Upper lobe of left lung (tissue), 5 donors: Measurements from ENCODE around the genes AP5M1, ACTR10 and ARID4A.

GRCh38 chr14:55646879-55647256, 66.9 kb downstream of the KTN1 start:
- PRO-cap, 2 experiments = no peak in any of the 2 experiments
- RAMPAGE, long total RNA, 4 experiments = start-site peak on the plus strand in 1 of 4 experiments, at chr14:55646978-55647239 at its widest, 23 reads per replicate

- PRO-cap, 2 experiments = no peak in any of the 2 experiments
- RAMPAGE, long total RNA, 4 experiments = no peak in any of the 4 experiments
Measured at GRCh38 chr14:55913443-55914068, 204.7 kb upstream of the PELI2 start.

DNA sequence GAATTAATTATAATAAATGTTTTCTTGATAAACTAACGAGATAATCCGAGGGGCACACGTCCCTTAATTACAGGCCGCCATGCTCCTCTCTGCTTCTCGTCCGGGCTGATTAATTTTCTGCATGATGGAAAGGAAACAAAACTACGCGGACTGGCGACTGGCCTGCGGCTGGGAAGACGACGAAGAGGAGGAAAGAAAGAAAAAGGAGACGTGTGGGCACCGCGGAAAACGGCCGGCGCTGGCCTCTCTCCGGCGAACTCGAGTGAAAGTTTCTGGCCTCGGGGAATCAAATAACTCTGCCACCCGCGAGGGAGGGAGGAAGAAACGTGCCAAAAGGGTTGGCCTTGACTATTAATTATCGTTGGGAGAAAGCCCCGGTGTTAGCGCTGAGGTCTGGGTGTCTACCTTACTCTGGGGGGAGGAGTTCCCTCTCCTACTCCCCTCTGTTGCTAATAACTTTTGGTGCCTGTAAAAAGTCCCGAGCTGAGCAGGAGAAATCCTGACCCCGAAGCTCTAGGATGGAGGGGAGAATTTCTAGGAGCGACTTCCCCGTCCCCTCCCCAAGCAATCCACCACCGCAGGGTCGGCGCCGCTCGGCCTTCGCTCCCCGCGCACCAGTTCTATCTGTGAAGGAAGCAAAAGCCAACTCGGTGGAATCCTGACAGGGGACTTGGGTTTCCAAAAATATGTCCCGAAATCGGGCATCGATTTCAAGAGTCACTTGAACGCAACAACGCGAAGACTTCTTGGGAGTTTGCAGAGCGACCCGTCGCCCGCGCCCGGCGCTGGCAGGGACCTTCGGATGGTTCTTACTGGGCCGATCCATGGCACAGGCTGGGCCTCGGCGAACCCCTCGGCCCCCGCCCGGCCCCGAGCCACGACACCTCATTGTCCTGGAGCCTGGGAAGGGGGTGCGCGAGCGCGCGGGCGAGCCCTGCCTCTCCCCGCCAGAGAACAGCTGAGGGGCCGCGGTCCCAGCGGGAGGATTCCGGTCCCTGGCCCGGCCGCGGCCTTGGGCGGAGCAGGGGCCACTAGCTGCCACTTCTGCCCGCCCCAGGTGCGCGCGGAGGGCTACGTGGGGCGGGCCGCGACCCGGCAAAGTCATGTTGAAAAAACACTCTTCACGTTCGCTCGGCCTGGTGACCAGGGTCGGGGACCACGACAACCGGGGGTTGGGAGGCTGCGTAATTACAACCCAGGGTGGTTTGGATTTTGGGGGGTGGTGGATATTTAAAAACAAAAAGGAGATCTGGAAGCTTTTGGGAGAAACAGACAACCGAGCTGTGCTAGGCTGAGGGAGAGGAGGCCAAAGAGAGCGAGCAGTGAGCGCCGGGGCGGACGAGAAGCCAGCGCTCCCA, 1.6 kb downstream of the OTX2 start:
- PRO-cap, 2 experiments = no peak in any of the 2 experiments
- RAMPAGE, long total RNA, 4 experiments = no peak in any of the 4 experiments

DNA sequence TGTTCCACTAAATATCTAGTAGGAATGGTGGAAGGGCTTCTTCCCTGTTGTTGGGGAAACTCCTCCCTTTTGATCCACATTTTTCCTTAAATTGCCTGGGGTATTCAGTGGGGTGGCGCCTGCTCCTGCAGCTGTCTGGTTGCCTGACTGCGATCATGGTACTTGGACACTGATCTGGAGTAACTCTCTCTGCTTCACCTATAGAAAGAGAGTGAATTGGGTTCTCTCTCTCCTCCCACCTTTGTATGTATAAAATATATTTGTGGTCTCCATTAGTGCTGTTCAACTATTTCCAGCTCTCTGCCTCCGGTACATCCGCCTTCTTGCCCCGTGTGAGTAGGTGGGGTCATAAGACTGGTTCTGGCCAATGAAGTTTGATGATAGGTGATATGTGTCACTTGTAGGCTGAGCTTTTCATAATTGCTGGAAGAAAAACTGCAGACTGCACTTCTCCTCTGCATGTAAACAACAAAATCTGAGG, 210.5 kb downstream of the EXOC5 start:
- PRO-cap, 2 experiments = no peak in any of the 2 experiments
- RAMPAGE, long total RNA, 4 experiments = no peak in any of the 4 experiments

- PRO-cap, 2 experiments = peak in 2 of 2 experiments; most common plus-strand start chr14:57268794 (in 1); most common minus-strand start chr14:57268793 (in 1)
- RAMPAGE, long total RNA, 4 experiments = start-site peak on the plus strand in 4 of 4 experiments, at chr14:57268876-57269096 at its widest, 18 to 454 reads per replicate; start-site peak on the minus strand in 4 of 4 experiments, at chr14:57268827-57268905 at its widest, 325 to 923 reads per replicate
Measured at GRCh38 chr14:57268748-57269622, at the start of gene AP5M1. TSS of gene AP5M1 (plus strand) at chr14:57268971.

DNA sequence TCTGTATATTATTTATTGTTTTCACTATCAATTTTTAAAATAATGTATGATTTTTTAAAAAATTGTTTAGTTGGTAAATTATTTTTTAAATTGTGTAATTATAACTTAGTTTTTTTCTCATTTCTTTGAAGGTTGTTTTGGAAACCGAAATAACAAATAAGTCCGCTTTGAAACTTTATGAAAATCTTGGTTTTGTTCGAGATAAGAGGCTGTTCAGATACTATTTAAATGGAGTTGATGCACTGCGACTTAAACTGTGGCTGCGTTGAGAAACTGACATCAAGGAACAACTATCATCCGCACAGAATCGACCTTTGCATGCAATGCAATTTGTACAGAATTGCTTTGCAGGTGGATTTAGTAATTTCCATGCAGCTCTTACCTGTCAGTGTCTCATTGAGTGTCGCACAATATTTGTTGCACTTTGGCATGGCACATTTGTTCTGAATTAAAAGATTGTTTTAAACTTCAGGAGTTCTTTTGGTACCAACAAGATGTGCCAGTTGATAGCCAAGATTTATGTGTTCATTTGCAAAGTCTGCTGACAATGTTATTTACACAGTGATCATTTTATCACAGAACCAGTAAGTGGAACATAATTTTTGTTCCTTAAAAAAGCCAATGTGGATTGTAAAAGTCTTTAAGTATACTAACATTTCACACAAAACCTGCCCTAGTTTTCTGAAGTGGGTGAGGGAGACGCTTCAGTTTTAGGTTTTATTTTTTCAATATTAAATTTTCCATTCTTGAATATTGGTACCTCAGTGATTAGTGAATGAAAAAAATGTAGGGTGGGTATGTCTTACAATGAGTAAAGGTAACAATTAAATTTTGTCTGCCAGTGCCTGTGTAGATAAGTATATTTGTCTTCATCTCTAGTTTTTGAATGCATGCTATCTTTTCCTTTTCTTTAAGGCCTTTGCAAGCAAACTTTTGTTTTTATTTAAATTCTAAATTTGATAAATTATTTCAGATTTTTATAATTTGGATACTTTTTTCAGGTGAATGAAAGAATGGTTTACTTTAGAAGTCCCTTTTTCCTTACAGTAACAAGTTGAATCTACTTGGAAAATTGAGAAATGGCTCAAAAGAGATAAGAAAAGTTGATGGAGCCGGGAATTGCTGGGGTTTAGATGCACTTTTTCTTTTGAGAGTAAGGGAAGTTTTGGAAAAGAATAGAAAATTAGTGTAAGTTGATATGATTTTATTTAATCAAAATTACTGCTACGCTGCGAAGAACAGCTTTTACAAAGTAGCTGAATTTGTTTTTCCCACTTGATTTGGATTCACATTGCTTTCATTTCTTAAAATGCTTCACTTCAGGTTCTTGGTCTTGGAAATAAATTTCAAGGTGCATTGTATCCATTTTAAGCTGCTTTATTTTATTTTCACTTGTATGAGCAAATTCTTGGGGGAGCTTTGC, 19.4 kb downstream of the NAA30 start:
- PRO-cap, 2 experiments = no peak in any of the 2 experiments
- RAMPAGE, long total RNA, 4 experiments = no peak in any of the 4 experiments

- PRO-cap, 2 experiments = peak in 1 of 2 experiments; most common minus-strand start chr14:57702742 (in 1)
- RAMPAGE, long total RNA, 4 experiments = no peak in any of the 4 experiments
Measured at GRCh38 chr14:57702657-57702856, 163.3 kb downstream of the SLC35F4 start.

DNA sequence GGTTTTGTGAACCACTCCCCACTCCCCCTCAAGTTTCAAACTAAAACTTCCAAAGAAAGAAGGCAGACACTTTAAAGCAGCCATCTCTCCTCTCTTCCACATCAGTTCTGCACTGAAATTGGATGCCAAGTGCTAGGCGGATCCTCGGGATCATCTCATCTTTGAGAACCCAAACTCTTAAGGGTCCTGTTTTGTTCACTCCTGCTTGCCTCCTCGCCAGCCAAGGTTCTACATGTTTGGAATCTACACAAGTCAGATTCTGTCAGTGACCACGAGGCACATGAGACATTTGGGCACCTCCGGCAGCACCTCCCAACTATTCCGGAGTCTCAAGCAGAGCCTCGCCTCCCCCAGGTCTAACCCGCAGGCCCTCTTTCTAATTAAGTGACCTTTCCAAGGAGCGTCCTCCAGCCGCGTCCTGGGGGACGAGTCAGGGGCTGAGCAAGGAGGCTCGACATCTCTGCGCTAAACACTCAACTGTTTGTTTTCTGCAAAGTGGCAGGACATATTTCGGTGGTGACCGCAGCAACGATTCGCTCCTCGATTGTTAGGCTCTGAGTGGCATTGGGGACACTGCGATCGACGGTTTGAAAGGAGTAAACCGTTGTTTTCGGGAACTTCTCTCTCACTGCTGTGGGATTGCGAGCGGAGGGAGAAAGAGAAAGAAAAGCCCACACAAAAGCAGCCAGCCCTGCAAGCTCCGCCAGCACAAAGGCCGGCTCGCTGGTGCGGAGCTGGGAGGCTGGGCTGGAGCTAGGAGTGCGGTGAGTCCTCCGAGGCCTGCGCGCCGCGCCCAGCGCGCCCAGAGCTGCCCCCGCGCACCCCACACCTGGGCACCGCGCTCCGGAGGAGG, 724 bp downstream of the ARMH4 start:
- PRO-cap, 2 experiments = peak in 1 of 2 experiments; most common plus-strand start position 315 of the sequence (in 1); most common minus-strand start position 109 of the sequence (in 1)
- RAMPAGE, long total RNA, 4 experiments = no peak in any of the 4 experiments

DNA sequence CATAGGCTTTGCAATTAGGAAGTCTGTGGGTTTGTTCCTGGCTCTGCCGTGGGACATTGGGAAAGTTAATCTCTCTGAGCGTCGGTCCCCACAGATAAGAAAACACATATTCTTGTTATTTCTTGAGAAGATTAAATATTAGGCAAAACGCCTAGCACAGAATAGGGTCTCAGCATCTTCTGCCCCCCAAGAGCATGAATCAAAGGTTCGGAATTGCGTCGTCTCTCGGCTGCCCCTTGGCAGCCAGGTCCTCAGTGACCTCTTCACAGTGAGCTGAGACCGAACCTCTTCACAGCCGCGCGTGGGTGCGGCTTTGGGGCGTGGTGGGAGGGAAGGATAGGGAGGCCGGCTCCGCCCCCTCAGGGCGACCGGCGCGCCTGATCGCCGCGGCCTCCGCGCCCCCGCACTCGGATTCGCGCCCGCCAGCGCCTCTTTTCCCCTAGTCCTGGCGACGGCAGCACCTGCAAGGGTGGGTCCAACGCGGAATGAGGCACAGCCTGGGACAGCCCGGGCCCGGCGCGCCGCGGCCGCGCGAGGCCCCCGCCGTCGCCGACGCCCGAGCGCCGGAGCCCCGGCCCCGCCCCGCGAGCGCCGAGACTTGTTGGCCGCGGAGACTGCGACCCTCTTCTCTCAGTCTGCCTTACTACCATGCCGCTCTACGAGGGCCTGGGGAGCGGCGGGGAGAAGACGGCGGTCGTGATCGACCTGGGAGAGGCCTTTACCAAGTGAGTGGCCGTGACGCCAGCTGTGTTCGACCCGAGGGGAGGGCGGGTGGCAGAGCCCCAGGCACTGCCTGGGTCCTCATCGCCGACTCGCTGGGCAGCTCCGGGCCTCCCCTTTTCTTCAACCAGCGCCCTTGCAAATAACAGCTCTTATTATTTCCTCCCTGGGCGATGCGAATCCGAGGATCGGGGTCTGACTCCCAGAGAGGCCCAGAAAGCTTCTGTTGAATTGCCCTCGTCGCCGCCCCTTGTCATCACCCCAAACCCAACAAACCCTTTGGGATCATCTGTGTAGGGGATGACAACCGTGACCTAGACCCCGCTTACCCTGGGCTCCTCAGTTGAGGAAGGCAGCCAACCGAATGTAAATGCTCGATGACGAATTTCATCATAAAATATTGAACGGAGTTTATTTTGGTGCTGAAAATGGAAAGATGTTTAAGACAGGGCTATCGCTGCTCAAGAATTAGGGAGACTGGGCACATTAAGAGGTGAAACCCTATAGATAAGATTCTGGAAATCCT, at the start of gene ACTR10:
TSS of gene ACTR10 (plus strand) at position 580 of the 1,246 bp plus-strand sequence.
- PRO-cap, 2 experiments = peak in 2 of 2 experiments; most common plus-strand start position 594 of the sequence (in 1); most common minus-strand start position 253 of the sequence (in 1)
- RAMPAGE, long total RNA, 4 experiments = start-site peak on the plus strand in 4 of 4 experiments, centred at positions 579 to 603 of the sequence, 110 to 781 reads per replicate

GRCh38 chr14:58287326-58288480, 10.7 kb upstream of the ARID4A start:
- PRO-cap, 2 experiments = no peak in any of the 2 experiments
- RAMPAGE, long total RNA, 4 experiments = no peak in any of the 4 experiments

DNA sequence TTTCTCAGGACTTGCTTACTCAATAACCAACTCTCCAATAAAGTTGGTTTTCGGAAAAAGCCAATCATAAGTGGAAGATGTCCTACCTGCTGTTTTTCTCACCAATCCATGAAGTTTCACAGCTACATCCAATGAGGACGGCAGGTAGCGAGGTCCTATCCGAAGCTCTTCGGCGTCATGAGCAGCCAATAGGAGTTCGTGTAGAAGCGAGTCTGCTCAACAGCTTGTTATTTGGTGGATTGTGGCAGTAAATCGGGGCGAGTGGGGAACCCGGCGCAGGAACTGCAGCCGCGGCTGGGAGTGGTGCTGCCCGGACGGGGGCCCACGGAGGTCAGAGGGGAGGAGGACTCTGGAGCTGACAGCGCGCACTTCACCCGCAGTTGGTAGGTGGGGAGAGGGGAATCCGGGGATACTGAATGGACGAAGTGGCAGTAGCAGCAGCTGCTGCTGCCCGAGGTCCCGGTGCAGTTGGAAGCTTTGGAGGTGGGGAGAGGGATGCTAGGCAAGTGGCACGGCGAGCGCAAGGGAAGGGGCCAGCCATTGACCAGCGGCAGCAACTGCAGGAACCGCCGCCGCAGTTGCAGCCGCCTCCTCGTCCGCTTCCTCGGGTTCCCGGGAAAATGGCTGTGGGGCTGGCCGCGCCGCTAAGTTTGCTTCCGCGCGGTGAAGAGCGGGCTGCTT, at the start of gene ARID4A:
TSS of gene ARID4A (plus strand) at position 238 of the 681 bp plus-strand sequence.
- PRO-cap, 2 experiments = peak in 2 of 2 experiments; most common plus-strand start position 67 of the sequence (in 1)
- RAMPAGE, long total RNA, 4 experiments = start-site peak on the plus strand in 3 of 4 experiments, centred at positions 230 to 254 of the sequence, 39 to 217 reads per replicate

DNA sequence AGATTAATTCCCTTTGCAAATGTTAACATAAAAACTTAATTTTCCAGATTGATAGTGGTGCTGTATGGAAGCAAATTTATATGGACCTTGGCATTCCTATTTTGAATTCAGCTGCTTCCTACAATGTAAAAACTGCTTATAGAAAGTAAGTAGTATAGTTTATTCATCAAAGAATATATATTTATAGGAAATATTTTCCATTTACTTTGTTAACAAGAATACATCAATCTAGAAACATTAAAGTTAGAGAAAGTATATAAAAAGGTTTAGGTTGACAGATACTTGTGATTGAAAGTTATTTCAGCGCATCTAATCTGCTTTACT, 48.6 kb downstream of the ARID4A start:
- PRO-cap, 2 experiments = no peak in any of the 2 experiments
- RAMPAGE, long total RNA, 4 experiments = no peak in any of the 4 experiments

DNA sequence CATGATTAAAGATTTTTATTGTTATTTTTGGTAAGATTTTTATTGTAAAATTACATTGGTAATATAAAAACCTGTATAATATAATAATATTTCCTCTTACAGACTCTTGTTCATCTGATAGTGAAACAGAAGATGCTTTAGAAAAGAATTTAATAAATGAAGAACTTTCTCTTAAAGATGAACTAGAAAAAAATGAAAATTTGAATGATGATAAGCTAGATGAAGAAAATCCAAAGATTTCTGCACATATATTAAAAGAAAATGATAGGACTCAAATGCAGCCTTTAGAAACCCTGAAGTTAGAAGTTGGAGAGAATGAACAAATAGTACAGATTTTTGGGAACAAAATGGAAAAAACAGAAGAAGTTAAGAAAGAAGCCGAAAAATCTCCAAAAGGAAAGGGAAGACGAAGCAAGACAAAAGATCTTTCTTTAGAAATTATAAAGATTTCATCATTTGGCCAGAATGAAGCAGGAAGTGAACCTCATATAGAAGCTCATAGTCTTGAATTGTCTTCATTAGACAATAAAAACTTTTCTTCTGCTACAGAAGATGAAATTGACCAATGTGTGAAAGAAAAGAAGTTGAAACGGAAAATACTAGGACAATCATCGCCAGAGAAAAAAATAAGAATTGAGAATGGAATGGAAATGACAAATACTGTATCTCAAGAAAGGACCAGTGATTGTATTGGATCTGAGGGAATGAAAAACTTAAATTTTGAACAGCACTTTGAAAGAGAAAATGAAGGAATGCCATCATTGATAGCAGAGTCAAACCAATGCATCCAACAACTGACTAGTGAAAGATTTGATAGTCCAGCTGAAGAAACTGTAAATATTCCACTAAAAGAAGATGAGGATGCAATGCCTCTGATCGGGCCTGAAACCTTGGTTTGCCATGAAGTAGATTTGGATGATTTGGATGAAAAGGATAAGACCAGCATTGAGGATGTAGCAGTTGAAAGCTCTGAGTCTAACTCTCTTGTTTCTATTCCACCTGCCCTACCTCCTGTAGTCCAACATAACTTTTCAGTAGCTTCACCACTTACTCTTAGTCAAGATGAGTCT, 31.3 kb upstream of the TOMM20L start:
- PRO-cap, 2 experiments = no peak in any of the 2 experiments
- RAMPAGE, long total RNA, 4 experiments = start-site peak on the plus strand in 1 of 4 experiments, centred at position 857 of the sequence, 40 reads per replicate

DNA sequence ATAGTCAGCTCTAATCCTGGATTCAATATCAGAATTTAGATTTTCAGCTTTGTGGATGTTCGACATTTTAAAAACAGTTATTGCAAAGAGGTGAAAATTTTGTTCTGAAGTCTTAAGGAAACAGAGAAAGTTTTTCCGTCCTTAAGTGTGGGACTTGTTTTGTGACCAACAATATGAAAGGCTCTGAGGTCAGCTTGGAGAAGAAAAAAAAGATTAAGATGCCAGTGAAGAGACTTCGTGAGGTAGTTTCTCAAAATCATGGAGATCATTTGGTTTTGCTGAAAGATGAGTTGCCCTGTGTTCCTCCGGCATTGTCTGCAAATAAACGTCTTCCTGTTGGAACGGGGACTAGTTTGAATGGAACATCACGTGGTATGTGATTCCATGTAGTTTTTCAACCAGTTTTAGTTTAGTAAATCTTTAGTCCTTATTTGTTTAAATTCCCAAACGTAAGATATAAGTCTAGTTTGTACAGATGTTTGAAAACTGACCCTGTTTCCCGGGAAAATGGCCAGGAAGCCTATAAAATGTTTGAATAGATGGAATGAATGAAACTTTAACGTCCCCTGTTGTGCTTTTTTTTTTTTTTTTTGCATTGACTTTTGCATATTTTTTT, 681 bp downstream of the KIAA0586 start:
- PRO-cap, 2 experiments = peak in 2 of 2 experiments; most common minus-strand start position 326 of the sequence (in 2)
- RAMPAGE, long total RNA, 4 experiments = no peak in any of the 4 experiments

GRCh38 chr14:59188048-59188580, 353 bp upstream of the DAAM1 start:
- PRO-cap, 2 experiments = peak in 2 of 2 experiments; most common plus-strand start chr14:59188502 (in 1); most common minus-strand start chr14:59188406 (in 1)
- RAMPAGE, long total RNA, 4 experiments = no peak in any of the 4 experiments

DNA sequence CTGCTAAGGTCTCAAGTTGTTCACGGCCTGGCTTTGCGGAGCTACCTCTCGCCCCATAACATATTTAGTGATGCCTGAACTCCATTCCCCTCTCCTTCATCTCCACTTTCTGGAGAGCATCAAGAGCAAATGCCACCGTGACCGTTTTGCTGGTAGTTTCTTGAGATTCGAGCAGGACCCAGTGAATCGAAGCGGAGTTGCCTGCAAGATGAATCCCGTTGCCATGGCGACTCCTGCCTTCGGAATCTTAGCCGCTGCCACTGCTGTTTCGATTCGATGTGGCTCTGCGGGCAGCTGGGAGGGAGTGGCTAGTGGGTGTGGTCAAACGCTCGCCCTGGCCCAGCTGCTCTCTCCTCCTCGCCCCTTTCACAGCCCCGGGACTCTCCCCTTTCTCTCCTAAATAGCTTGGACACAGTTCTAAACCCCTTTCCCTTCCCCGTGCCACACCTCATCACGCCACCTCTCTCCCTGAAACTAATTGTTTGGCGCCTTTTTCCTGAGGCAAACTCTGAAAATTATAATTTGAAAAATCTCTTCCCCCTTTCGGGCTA, 1.4 kb downstream of the DAAM1 start:
- PRO-cap, 2 experiments = peak in 1 of 2 experiments; most common plus-strand start position 324 of the sequence (in 1); most common minus-strand start position 220 of the sequence (in 1)
- RAMPAGE, long total RNA, 4 experiments = no peak in any of the 4 experiments

- PRO-cap, 2 experiments = no peak in any of the 2 experiments
- RAMPAGE, long total RNA, 4 experiments = no peak in any of the 4 experiments
Measured at GRCh38 chr14:59371581-59372149, 93.5 kb downstream of the GPR135 start.

- PRO-cap, 2 experiments = no peak in any of the 2 experiments
- RAMPAGE, long total RNA, 4 experiments = no peak in any of the 4 experiments
Measured at GRCh38 chr14:59565074-59565514, 11.5 kb downstream of the CCDC175 start.

DNA sequence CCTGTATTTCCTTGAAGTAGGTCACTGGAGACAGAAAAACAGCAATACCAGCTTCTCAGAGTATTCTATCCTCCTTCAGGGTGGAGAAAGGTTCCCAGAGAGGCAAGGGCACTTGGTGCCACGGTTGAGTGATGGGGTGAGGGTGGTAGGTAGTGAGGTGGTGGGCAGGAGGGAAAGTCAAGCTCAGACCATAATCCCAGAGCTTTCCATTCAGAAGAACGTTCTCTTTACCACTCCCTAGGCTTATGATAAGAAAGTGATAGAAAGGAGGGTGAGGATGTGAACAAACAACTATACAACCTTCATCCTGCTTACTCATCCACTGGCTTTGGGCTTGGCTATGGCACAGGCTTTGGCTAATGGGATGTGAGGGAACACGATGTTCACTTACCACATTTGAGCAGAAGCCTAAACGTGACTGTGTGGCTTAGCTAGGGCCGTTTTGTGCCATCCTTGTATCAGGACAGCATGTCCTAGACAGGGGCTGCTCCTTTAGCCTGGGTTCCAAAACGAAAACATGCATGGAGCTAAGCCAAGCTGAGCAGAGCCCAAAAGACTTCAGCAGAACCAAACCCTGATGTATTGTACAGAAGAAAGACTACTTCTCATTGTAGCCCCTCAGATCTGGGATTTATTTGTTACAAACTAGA, 118.5 kb upstream of the CCDC175 start:
- PRO-cap, 2 experiments = no peak in any of the 2 experiments
- RAMPAGE, long total RNA, 4 experiments = no peak in any of the 4 experiments

DNA sequence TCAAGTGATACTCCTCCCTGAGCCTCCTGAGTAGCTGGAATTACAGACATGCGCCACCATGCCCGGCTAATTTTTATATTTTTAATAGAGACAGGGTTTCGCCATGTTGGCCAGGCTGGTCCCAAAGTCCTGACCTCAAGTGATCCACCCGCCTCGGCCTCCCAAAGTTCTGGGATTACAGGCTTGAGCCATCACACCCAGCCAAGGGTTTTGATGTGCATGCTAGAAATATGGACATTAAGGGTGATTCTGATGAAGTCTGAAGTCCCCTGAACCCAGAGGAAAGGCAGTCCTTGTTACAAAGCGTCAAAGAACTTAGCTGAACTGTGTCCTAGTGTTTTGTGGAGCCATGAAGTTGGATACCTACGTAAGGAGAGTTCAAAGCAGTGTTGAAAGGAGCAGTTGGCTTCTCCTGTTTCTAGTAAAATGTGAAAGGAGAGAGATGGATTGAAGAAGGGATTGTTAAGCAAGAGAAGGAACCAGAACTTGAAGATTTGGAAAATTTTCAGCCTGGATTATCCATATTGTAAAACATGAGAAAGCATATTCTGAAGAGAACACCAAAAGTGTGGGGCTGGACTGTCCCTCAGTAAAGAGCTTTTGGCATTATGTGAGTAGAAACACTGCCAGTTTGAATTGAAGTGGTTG, 17.9 kb downstream of the PCNX4 start:
- PRO-cap, 2 experiments = no peak in any of the 2 experiments
- RAMPAGE, long total RNA, 4 experiments = no peak in any of the 4 experiments